Keratinocyte (primary cell): ENCODE results near the genes ZNF821 and CLEC18B.

CAGE:
- cytosol, long polyA minus RNA, result no peak
- cytosol, long polyA plus RNA, result no peak
- long polyA plus RNA, result no peak
- nucleus, long polyA minus RNA, result no peak
- nucleus, long polyA plus RNA, result no peak
Measured at GRCh38 chr16:71817976-71818420, 9.4 kb upstream of the AP1G1 start.

CAGE:
- cytosol, long polyA minus RNA, result no peak
- cytosol, long polyA plus RNA, result no peak
- long polyA plus RNA, result no peak
- nucleus, long polyA minus RNA, result no peak
- nucleus, long polyA plus RNA, result no peak
Measured at GRCh38 chr16:71879106-71880178, 4.5 kb downstream of the ZNF821 start.

GRCh38 chr16:71883143-71883691, 765 bp downstream of the ZNF821 start:
CAGE:
- cytosol, long polyA minus RNA, result no peak
- cytosol, long polyA plus RNA, result no peak
- long polyA plus RNA, result no peak
- nucleus, long polyA minus RNA, result no peak
- nucleus, long polyA plus RNA, result no peak

GRCh38 chr16:71883692-71884500, at the start of gene ZNF821:
Gene ZNF821 (minus strand): TSS chr16:71884182.
CAGE:
- cytosol, long polyA minus RNA, result no peak
- cytosol, long polyA plus RNA, result no peak
- long polyA plus RNA, result start-site peak on the minus strand at chr16:71884149-71884190, 21 and 21 reads in 2 replicates
- nucleus, long polyA minus RNA, result no peak
- nucleus, long polyA plus RNA, result start-site peak on the minus strand at chr16:71884146-71884190, 50 and 40 reads in 2 replicates

CAGE:
- cytosol, long polyA minus RNA, result no peak
- cytosol, long polyA plus RNA, result no peak
- long polyA plus RNA, result no peak
- nucleus, long polyA minus RNA, result no peak
- nucleus, long polyA plus RNA, result no peak
Measured at GRCh38 chr16:72051879-72052190, 2.5 kb upstream of the HP start.

CAGE:
- cytosol, long polyA minus RNA, result no peak
- cytosol, long polyA plus RNA, result no peak
- long polyA plus RNA, result no peak
- nucleus, long polyA minus RNA, result no peak
- nucleus, long polyA plus RNA, result no peak
Measured at GRCh38 chr16:72101201-72101664, 7.6 kb downstream of the DHX38 start.

GRCh38 chr16:72787388-72788302, 260.3 kb downstream of the ZFHX3 start:
CAGE:
- cytosol, long polyA minus RNA, result no peak
- cytosol, long polyA plus RNA, result no peak
- long polyA plus RNA, result no peak
- nucleus, long polyA minus RNA, result no peak
- nucleus, long polyA plus RNA, result no peak

GRCh38 chr16:72796847-72797901, 250.8 kb downstream of the ZFHX3 start:
CAGE:
- cytosol, long polyA minus RNA, result start-site peak on the minus strand at chr16:72797112-72797156, 12 reads; start-site peak on the minus strand at chr16:72797470-72797478, 5 reads; start-site peak on the minus strand at chr16:72797615-72797750, 15 reads
- cytosol, long polyA plus RNA, result no peak
- long polyA plus RNA, result no peak
- nucleus, long polyA minus RNA, result start-site peak on the plus strand at chr16:72797441-72797451, 6 reads
- nucleus, long polyA plus RNA, result no peak

DNA sequence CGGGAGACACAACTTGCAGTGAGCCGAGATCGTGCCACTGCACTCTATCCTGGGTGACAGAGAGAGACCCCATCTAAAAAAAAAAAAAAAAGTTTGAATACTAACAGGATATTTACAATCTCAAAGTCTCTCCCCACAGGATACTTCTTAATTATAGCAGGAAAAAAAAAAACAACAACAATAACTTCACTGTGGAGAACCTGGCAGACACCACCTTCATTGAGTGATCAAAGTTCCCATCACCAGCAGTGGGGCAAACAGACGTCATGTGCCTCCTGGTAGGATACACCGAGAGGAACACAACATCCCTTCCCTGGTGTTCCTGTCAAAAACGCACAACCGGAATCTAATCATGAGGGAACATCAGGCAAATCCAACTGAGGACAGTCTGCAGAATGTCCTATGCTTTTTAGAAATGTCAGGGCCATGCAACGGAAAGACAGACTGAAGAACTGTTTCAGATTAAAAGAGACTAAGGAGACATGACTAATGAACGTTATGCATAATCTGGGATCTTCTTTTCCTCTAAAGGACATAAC, 80.0 kb downstream of the ZFHX3 start:
CAGE:
- cytosol, long polyA minus RNA, result no peak
- cytosol, long polyA plus RNA, result no peak
- long polyA plus RNA, result no peak
- nucleus, long polyA minus RNA, result no peak
- nucleus, long polyA plus RNA, result no peak

DNA sequence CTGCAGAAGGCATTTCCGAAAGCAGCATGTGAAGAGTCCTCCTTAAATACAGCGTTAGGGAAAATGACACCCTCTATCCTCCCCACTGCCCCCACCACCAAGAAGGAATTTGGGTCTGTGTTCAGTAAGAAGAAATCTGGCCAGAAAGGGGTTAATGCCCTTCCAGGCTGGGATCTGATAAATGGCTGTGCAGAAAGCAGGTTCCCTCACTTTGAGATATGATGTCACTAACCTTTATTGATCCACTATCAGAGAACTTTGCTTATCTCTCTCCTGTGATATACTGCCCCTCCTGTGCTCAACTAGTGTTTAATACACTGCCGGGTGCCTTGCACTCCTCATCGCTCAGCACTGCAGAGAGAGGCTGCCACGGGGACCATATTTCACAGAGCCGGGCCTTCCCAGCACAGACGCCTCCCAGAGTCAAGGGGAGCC, 20.3 kb downstream of the ZFHX3 start:
CAGE:
- cytosol, long polyA minus RNA, result no peak
- cytosol, long polyA plus RNA, result no peak
- long polyA plus RNA, result no peak
- nucleus, long polyA minus RNA, result no peak
- nucleus, long polyA plus RNA, result no peak

GRCh38 chr16:73054974-73055402, 7.1 kb upstream of the ZFHX3 start:
CAGE:
- cytosol, long polyA minus RNA, result no peak
- cytosol, long polyA plus RNA, result no peak
- long polyA plus RNA, result no peak
- nucleus, long polyA minus RNA, result start-site peak on the minus strand at chr16:73055022-73055084, 8 reads
- nucleus, long polyA plus RNA, result no peak

DNA sequence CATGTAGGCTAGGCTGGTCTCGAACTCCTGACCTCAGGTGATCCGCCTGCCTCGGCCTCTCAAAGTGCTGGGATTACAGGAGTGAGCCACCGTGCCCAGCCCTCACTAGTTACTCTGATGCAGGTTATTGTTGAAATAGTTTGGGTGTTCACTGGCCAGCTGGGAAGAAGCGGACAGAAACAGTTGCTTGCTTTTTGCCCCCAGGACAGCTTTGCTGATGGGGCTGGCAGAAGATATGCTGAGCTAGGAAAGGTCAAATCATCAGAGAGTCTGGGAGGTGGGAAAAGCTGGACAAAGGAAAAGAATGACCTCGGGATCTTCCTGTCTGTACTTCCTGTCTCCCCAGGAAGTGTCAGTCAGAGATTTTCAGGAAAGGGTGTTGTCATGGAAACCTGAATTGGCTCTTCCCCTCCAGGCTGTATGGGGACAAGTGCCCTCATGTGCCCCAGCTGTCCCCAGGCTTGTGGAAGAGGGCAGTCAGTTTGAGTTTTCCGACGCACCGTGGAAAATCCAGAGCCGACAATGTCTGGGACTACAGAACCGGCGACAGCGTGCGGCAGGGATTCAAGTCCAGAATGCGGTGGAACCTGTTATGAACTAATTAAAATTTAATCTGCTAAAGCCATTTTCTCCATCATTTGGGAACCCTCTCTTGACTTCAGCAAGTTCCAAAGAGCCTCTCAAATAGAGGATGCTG, 122.6 kb upstream of the ZFHX3 start:
CAGE:
- cytosol, long polyA minus RNA, result no peak
- cytosol, long polyA plus RNA, result no peak
- long polyA plus RNA, result no peak
- nucleus, long polyA minus RNA, result no peak
- nucleus, long polyA plus RNA, result no peak

GRCh38 chr16:73890722-73891050, 405.9 kb upstream of the PSMD7 start:
CAGE:
- cytosol, long polyA minus RNA, result no peak
- cytosol, long polyA plus RNA, result no peak
- long polyA plus RNA, result no peak
- nucleus, long polyA minus RNA, result no peak
- nucleus, long polyA plus RNA, result no peak

CAGE:
- cytosol, long polyA minus RNA, result start-site peak on the minus strand at chr16:74305376-74305511, 14 reads
- cytosol, long polyA plus RNA, result no peak
- long polyA plus RNA, result no peak
- nucleus, long polyA minus RNA, result start-site peak on the plus strand at chr16:74305471-74305669, 65 reads
- nucleus, long polyA plus RNA, result no peak
Measured at GRCh38 chr16:74304854-74306083, 8.7 kb downstream of the PSMD7 start.

DNA sequence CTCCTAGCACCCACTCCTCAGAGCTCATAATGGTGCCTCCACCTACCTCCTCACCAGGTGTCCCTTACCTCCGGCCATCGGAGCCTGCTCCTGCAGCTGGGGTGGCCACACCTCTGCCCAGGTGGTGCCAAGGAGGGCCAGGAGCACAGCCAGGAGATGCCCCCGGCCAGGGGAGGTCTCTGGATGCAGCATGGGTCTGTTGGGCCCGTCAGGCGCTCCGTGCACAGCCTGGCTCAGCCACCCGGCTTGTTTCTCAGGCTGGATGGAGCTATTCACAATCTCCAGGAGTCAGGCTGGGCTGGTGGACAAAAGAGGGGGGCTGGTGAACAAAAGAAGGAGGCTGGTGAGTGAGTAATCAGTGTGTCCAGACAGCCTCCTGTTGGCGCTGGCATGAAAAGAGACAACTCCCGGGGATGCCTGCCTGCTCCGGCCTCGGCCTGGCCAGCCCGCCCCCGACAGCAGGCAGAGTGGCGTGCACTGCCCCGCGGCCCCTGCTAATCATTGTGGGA, at the start of gene CLEC18B:
TSS of gene CLEC18B (minus strand) at position 400 of the 509 bp plus-strand sequence.
CAGE:
- cytosol, long polyA minus RNA, result no peak
- cytosol, long polyA plus RNA, result no peak
- long polyA plus RNA, result no peak
- nucleus, long polyA minus RNA, result no peak
- nucleus, long polyA plus RNA, result no peak

DNA sequence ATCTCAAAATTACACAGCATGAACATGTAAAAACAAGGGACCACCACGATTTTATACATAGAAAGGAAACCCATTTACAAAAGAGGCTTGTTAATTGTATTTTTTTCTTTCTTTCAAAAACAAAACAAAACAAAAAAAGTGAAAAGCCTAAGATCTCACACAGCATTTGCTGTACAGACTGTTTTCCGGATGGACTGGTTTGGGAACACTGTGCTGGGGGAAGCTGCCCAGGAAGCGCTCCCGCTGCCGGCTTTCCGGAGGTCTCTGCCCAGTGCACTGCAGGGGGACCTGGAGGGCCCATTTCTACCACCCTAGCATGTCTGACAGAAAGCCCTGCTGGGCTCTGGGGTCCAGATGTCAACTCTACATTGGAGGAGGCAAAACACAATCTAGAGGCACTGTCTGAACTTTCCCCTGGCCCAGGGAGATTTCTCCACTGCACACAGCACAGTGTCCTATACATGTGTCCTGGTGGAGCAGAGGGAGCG, 26.3 kb upstream of the CLEC18B start:
CAGE:
- cytosol, long polyA minus RNA, result no peak
- cytosol, long polyA plus RNA, result no peak
- long polyA plus RNA, result no peak
- nucleus, long polyA minus RNA, result no peak
- nucleus, long polyA plus RNA, result no peak

GRCh38 chr16:74467486-74467953, 46.2 kb upstream of the CLEC18B start:
CAGE:
- cytosol, long polyA minus RNA, result no peak
- cytosol, long polyA plus RNA, result no peak
- long polyA plus RNA, result no peak
- nucleus, long polyA minus RNA, result no peak
- nucleus, long polyA plus RNA, result no peak

CAGE:
- cytosol, long polyA minus RNA, result no peak
- cytosol, long polyA plus RNA, result no peak
- long polyA plus RNA, result no peak
- nucleus, long polyA minus RNA, result no peak
- nucleus, long polyA plus RNA, result no peak
Measured at GRCh38 chr16:74734008-74734920, 33.6 kb upstream of the MLKL start.

GRCh38 chr16:74738809-74739283, 35.8 kb downstream of the FA2H start:
CAGE:
- cytosol, long polyA minus RNA, result no peak
- cytosol, long polyA plus RNA, result no peak
- long polyA plus RNA, result no peak
- nucleus, long polyA minus RNA, result no peak
- nucleus, long polyA plus RNA, result no peak

DNA sequence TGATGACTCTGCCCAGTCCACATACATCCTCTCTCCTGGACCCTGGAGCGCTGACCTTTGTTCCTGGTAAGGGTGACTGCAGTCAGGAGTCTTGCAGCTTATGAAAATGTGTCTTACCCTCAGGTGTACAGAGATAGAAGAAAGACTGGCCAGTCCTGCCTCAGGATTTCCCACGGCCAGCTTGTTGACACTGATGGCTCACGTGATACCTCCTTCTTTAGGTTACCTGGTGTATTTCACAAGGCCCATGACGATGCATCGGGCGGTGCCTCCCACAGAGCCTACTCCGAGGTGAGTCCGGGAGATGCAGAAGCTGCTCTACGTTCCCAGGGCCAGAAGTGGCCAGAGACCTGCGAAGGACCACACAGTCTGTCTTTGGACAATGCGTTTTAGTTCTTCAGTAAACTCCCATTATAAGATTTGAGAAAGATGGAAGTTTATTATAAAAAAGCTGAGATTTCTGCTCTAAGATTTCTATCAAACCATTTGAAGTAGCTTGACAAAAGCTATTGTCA, 69.0 kb upstream of the FA2H start:
CAGE:
- cytosol, long polyA minus RNA, result no peak
- cytosol, long polyA plus RNA, result no peak
- long polyA plus RNA, result no peak
- nucleus, long polyA minus RNA, result no peak
- nucleus, long polyA plus RNA, result no peak